Hepatocyte (in vitro differentiated cells and primary cell): ENCODE measurements around a stretch of chrX.

DNA sequence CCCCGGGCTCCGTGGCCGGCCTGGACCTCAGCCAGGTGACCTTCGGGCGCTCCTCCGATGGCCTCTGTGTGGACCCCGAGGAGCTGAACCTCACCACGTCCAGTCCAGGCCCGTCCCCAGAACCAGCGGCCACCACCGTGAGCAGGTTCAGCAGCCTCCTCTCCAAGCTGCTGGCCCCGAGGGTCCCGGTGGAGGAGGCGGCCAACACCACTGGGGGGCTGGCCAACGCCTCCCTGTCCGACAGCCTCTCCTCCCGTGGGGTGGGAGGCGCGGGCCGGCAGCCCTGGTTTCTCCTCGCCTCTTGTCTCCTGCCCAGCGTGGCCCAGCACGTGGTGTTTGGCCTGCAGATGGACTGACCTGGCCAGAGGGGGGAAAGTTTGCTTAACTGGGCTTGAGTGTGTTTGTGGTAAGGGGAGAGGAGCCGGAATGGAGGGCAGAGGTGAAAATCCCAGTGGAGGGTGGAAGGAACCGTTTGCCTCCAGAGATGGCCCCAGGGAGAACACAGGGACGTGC lies 27.5 kb downstream of the NYX start:
- RAMPAGE, long total RNA, result no peak
- RRBS, result 94% methylated on average over 2 of the region's 26 CpGs

GRCh38 chrX:41556786-41557448 lies 109.8 kb downstream of the NYX start:
- RAMPAGE, long total RNA, result no peak
- RRBS, result no CpG with 5 or more reads among the region's 3 CpGs

- RAMPAGE, long total RNA, result no peak
- RRBS, result no CpG with 5 or more reads among the region's 9 CpGs
Measured at GRCh38 chrX:41621038-41621870, 67.5 kb upstream of the GPR34 start.

DNA sequence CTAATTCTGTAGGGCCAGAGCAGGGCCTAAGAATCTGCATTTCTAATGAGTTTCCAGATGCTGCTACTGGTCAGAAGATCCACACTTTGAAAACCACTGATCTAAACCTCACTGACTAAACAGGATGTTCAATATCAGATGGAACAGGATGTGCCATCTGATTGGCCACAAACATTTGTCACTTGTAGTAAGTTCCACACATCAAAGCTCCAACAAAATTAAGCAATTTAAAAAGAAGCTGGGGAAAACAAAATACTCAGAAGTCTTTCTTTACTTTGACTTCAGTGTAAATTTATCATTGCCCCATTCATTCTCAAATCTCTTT lies 14.3 kb downstream of the CASK start:
- RAMPAGE, long total RNA, result no peak

GRCh38 chrX:42815964-42816493 lies 38.1 kb upstream of the PPP1R2C start:
- RAMPAGE, long total RNA, result no peak
- RRBS, result no CpG with 5 or more reads among the region's 4 CpGs

DNA sequence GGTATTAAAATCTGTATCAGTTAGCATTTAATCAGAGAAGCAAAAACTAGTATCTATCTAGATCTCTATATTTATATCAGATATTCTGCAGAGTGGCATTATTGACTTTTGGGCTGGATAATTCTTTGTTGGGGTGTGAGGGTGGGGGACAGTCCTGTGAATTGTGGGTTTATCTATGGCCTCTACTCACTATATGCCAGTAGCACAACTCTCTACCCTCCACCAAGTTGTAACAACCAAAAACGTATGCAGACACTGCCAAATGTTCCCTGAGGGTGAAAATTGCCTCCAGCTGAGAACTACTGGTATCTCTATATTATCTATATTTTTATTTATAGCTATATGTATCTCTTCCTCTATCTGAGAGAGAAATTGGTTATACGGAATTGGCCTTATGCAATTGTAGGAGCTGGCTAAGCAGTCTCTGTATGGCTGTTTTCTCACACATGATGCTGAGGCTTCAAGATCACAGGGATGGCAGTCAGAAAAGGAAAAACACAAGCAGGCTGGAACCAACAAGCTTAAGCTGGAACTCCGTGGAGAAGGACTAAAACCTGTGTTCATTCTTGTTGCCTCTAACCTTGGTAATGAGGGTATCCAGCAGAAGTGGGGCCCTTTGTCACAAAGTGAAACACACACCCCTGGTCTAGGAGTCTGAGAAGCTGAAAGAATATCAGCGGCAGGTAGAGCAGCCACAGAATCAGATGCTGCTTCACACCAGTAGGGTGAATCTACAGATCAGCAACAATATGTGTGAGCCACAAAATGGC lies 166.4 kb upstream of the PPP1R2C start:
- RAMPAGE, long total RNA, result no peak
- RRBS, result no CpG with 5 or more reads among the region's 4 CpGs

GRCh38 chrX:43860748-43861504 lies 21.3 kb downstream of the MAOB start:
- RAMPAGE, long total RNA, result no peak
- RRBS, result no CpG with 5 or more reads among the region's 9 CpGs

DNA sequence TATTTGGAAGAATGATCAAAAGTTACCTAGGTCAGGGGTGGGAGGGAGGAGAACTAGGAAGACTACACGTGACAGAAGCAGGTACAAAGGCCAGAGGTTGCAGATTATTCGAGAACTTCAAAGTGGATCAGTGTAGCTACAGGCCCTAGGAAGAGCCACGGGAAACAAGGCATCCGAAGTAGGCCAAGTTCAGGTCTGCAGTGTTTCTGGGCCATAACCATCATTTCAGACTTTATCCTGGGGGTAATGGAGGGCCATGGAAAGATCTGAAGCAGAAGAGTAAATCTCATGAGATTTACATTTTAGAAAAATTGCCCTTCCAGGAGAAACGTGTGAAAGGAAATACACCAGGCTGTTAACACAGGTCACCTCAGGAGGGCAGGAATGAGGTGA lies 16.4 kb downstream of the MAOB start:
- RAMPAGE, long total RNA, result no peak
- RRBS, result no CpG with 5 or more reads among the region's 5 CpGs

DNA sequence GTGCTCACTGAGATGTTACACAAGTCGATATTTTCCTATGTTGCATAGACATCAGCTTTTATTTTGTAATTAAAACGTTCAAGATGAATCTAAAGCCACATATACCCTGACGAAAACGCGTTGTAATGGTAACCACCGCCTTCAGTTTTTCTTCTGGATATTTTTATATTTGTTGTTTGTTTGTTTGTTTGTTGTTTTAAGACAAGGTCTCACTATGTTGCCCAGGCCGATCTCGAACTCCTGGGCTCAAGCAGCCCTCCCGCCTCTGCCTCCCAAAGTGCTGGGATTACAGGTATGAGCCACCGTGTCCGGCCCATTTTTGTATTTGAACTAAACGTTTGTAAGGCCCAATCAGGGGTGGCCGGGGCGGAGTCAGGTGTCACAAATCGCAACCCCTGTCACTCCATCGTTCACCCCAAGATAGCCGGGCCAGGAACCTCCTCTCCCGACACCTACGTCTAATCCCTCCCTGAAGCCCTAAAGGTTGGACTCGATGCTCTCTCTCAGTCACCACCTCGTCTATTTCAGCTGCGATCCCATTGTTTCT lies 642 bp upstream of the EFHC2 start:
- RAMPAGE, long total RNA, result no peak
- RRBS, result 30% methylated on average over 5 of the region's 22 CpGs

DNA sequence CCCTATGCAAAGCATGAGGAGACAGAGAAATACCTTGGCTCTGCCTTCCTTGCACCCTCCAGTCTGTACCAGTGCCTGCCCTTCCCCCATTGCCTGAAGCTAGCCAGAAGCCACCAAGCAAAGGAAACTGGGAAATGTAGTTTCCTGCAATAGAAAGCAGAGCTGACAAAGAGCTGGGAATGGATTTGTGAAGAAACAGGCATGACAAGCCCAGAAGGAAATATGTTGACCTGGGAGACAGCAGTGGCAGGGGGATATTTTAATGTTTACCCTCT lies 108.8 kb upstream of the FUNDC1 start:
- RAMPAGE, long total RNA, result no peak

GRCh38 chrX:45017636-45018230 lies 144.7 kb downstream of the KDM6A start:
- RAMPAGE, long total RNA, result no peak
- RRBS, result no CpG with 5 or more reads among the region's 4 CpGs

GRCh38 chrX:45029569-45030103 lies 156.6 kb downstream of the KDM6A start:
- RAMPAGE, long total RNA, result no peak
- RRBS, result no CpG with 5 or more reads among the region's 1 CpG

GRCh38 chrX:45107187-45108000 lies 93.3 kb downstream of the DIPK2B start:
- RAMPAGE, long total RNA, result no peak
- RRBS, result no CpG with 5 or more reads among the region's 2 CpGs

- RAMPAGE, long total RNA, result no peak
- RRBS, result no CpG with 5 or more reads among the region's 8 CpGs
Measured at GRCh38 chrX:45198153-45199239, 2.2 kb downstream of the DIPK2B start.

- RAMPAGE, long total RNA, result no peak
- RRBS, result no CpG with 5 or more reads among the region's 4 CpGs
Measured at GRCh38 chrX:45743062-45743339, 542.3 kb upstream of the DIPK2B start.

DNA sequence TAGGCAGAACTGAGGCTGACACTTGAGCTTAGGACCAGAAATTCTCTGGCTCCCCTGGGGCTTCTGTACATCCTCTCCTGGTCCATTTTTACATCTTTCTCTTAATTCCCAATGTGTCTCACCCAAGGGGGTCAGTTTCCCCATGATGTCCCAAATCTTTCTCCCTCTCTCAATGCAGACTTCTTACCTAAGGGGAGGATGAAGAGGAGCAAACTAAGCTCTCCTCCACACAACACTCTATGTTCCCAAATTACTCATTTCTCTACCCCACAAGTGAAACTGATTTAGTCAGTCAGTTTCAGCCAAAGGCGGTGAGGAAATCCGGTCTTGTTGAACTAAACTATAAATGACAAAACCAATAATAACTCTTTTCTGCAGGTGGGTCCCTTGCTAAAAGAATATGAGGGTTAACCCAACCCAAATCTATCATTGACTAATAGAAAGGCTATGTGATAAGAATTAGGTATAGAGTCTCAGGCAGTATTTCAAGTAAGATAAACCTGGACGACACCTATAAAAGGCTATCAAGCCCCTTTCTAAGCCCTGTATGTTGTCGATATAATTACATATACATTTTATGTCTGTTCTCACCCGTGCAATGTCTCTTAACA lies 558.4 kb upstream of the DIPK2B start:
- RAMPAGE, long total RNA, result no peak
- RRBS, result no CpG with 5 or more reads among the region's 5 CpGs

DNA sequence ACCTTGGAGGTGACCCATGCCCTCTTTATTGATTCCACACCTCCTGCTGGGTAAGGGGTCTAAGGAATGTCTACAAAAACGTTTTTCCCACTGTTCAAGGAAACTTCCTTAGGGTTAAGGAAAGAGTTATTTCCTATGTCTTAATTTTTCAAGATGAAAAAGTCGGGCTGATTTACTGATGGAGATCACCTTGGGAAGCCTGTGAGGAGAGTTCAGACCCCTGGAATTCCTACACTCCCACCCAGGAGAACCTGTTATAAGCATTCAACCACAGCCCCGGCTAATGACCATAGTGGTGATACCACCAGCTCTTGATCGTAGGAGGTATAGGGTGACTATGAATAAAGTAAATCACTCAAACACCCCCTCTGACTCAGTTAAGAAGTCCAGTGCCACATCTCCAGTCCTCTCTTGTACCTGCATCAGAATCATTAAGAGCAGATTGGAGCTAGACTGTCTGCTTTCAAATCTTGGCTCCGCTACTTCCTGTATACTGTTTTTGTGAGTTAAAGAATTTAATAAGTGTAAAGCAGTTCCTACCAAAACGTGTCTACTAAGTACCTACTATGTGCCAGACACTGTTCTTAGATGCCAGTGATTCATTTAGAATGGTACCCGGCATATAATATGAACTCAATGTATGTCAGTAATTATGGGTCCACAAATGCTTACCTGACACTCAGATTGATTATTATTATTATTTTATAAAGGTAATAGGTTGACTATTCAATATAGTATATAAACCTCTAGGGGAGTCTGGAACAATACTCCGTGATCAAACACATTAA lies 565.1 kb upstream of the DIPK2B start:
- RAMPAGE, long total RNA, result no peak
- RRBS, result no CpG with 5 or more reads among the region's 8 CpGs

DNA sequence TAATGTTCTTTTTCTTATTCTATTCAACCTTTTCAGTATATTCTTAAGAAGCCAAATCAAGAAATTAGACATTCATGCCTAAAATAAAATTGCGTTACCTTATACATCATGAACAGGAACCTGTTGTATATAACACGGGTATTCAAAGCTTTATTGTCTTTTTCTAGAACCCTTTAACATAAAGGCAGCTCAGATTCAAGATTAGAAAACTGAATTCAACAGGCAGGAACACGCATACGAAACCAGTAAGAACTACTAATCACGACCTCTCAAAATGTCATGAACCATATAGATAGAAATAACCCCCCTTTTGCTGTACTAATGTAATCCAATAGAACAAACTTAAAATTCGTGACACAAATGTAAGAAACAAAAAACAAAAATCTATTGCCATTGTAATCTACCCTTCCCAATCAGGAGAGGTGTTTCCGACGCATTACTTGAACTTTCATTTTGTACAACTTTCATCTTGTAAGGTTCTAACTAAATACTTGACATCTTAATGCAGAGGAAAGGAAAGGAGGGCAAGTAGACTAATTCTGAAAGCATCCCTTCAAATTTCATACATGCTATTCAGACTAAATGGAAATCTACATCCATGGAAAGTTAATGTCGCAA lies 568.3 kb upstream of the DIPK2B start:
- RAMPAGE, long total RNA, result no peak
- RRBS, result no CpG with 5 or more reads among the region's 9 CpGs

DNA sequence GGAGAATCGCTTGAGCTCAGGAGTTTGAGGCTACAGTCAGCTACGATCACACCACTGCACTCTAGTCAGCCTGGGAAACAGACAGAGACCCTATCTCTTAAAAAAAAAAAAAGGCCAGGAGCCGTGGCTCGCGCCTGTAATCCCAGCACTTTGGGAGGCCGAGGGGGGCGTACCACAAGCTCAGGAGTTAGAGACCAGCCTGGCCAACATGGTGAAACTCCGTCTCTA lies 76.1 kb upstream of the KRBOX4 start:
- RAMPAGE, long total RNA, result no peak
- RRBS, result no CpG with 5 or more reads among the region's 8 CpGs

- RAMPAGE, long total RNA, result no peak
- RRBS, result no CpG with 5 or more reads among the region's 6 CpGs
Measured at GRCh38 chrX:46577061-46577674, 3.6 kb downstream of the CHST7 start.